Heart left ventricle (tissue), 7 donors: ENCODE measurements around a stretch of chr1.

DNA sequence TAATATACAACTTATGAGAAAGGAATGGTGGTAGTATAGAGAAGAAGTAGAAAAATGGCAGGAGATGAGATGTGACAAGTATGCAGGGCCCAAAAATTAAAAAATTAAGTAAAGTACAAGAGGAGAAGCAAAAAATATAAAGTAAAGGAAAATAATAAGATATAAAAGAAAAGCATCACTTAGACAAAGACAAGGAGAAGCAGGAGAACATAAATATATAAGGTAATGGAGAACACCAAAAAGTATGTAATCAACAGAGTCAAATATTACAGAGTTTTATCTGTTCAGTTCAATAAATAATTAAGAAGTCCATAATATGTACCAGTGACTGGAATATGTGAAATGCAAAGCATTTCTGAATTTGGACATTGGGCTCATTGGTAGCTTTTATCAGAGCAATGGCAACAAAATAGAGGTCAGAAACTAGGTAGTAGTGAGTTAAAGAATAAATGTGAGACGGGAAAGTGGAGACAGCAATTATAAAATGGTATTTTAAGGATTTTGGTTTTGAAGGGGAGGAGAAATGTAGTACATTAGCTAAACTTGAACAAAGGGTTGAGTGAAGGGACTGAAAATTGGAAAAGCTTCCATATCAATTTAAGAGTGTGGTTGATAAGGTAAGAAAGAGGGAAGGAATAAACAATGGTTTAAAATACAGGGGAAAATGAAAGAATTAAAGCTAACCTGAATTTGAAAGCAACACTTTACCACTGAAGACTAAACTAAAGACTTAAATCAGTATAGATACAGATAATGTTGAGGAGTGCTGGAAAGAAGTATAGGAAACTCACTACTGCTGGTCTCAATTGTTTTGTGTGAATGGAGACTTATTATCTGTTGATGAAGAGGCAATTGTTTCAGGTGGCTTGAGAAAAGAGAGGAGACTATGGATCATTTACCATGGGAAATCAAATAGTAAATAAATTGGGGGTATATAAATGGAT, 31.4 kb downstream of the CFH start:
- PRO-cap, 6 experiments, result no peak in any of the 6 experiments
- RAMPAGE, long total RNA, 2 experiments, result no peak in any of the 2 experiments
- RRBS, result no CpG with 5 or more reads among the region's 1 CpG

DNA sequence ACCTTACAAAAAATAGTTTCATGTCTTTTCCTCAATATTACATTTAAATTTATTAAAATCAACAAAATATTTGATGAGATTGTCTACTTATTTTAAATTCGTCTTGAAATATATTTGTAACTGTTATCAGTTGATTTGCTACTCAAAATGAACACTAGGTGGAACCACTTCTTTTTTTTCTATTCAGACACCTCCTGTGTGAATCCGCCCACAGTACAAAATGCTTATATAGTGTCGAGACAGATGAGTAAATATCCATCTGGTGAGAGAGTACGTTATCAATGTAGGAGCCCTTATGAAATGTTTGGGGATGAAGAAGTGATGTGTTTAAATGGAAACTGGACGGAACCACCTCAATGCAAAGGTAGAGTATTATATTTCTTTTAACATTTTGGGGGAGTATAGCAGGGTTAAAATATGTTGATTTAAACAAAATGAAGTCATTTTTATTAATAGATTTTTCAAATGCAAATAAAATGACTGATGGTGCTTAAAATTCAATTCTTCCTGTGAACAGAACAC, 31.3 kb upstream of the CFHR3 start:
- PRO-cap, 6 experiments, result no peak in any of the 6 experiments
- RAMPAGE, long total RNA, 2 experiments, result no peak in any of the 2 experiments
- RRBS, result no CpG with 5 or more reads among the region's 5 CpGs

DNA sequence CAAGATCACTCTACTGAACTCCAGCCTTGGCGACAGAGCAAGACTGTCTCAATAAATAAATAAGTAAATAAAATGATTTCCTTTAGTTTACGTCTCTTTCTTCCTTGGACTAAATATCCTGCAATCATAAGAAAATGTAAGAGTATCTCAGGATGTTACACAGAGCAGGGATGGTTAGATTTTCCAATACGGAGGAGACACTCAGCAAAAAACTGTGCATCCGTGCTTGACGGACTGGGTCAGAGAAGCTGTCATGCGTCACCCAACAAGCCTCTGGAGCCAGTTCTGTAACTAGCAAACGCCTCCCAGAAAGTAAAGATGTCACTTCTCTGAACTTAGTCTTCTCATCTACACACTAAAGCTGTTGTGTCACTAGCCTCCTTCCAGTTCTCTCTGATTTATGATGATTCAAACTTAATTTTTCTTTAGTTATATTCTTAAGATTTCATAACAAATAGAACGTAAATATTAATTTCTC, 3.4 kb downstream of the CFHR4 start:
- PRO-cap, 6 experiments, result no peak in any of the 6 experiments
- RAMPAGE, long total RNA, 2 experiments, result no peak in any of the 2 experiments
- RRBS, result no CpG with 5 or more reads among the region's 8 CpGs

DNA sequence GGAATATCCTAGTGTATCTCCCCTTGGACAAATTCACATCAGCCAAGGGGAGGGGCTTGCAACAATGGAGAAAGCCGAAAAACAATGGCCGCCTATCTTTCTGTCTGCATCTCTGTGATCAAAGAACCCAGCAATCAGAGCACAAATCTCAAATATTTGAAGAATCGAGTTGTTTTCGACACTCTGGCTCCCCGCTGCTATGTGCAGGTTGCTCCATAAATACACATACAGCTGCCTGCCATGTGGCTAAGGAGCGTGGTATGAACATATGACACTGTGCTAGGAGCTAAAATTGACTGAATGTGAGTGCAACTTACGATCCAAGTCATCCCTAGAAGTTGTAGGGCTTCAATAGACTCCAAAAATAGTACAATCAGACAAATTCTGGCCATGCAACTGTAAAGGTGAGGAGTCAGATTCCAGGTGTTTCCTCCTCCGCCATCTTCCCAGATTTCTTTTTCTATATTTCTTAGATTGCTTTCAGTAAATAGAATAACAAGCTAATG, 8.6 kb downstream of the CFHR4 start:
- PRO-cap, 6 experiments, result no peak in any of the 6 experiments
- RAMPAGE, long total RNA, 2 experiments, result no peak in any of the 2 experiments
- RRBS, result no CpG with 5 or more reads among the region's 8 CpGs

DNA sequence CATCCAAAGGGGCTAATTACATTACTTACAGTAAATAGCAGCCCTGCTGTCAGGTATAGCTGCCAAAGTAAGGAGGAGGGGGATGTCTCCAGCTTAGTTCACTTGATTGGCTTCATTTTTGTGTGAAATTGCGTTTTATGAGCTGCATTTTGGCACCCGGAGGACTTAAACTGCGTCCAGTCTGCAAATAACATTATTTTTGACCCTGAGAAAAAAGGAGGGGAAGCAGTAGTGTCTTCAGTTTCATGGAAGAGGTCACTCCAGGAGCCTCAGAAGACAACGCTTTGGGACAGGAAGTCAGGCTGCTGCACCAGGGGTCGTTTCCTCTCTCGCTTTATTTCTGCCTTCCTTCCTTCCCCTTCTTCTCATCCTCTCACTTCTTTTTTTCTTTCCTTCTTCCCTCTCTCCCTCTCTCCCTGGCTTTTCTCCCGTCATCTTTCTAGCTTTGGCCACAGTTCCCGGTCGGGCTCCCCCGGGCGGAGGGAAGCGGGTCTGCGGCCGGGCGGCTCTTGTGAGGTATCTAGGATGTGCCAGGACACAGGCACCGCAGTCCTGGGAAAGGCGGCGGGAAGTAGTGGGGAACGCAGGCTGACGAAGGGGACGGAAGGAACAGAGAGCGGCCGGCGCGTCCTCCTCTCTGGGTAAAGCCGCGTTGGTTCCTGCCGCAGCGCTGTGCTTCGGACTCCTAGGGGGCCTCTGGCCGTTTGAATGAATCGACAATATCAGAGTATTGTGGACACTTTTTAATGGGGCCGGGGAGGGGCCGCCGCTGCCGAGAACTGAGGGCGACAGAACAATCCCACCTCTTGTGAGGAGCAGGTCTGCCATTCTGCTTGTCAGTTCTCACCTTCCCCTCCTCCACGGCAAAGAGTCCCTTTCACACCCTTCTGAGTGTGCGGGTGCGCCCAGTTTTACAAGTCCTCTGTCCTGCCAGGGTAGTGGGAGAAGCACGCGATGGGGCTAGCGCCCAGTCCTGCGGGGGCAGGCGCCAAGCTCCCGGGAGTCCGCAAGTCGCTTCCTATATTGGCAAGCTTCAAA, 1.4 kb upstream of the LHX9 start:
- PRO-cap, 6 experiments, result peak in 2 of 6 experiments; most common plus-strand start position 549 of the sequence (in 2)
- RAMPAGE, long total RNA, 2 experiments, result no peak in any of the 2 experiments
- RRBS, result 5% methylated on average over 6 of the region's 48 CpGs

- PRO-cap, 6 experiments, result no peak in any of the 6 experiments
- RAMPAGE, long total RNA, 2 experiments, result no peak in any of the 2 experiments
- RRBS, result no CpG with 5 or more reads among the region's 1 CpG
Observed at GRCh38 chr1:198076327-198076591, 80.5 kb upstream of the NEK7 start.

DNA sequence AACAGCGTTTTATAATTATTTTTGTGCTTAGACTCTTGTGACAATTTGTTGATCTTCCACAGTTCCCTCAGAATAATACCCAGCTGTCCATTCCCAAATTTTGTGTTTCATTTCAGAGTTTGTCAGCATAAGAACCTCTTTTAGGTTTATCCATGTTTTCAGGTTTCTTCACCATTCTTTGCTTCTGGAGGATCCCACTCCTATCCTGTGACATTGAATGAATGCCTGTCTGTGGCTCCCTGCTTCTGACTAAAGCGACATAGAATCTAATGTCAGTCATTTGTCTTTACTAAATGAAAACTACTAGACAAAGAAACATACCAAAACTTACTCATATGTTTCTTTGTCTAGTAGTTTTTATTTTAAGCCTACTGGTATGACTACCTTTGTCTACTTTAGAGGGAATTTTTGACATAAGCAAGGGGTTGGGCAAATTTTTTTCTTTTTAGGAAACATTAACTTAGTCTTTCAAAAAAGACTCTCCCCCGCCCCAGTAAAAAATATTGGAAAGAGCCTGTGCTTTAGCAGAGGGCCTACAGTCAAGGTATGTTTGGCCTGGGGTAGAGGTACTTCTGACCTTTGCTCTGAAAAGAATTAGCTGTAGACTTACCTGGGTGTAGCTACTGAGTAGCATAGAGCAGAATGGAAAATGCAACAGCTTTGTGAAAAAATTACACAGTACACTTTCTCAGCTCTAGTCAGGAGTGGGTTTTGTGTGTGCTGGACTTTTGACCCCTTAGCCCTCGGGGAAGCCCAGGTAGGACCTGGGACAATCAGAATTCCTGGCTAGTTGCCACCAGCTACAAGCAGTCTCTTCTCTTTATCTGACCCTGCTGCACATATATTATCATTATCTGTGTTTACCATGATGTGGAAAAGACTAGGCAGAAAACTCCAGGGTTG, 5.0 kb downstream of the NEK7 start:
- PRO-cap, 6 experiments, result no peak in any of the 6 experiments
- RAMPAGE, long total RNA, 2 experiments, result no peak in any of the 2 experiments
- RRBS, result no CpG with 5 or more reads among the region's 4 CpGs

GRCh38 chr1:198168251-198168876, 11.6 kb downstream of the NEK7 start:
- PRO-cap, 6 experiments, result no peak in any of the 6 experiments
- RAMPAGE, long total RNA, 2 experiments, result no peak in any of the 2 experiments
- RRBS, result no CpG with 5 or more reads among the region's 3 CpGs

DNA sequence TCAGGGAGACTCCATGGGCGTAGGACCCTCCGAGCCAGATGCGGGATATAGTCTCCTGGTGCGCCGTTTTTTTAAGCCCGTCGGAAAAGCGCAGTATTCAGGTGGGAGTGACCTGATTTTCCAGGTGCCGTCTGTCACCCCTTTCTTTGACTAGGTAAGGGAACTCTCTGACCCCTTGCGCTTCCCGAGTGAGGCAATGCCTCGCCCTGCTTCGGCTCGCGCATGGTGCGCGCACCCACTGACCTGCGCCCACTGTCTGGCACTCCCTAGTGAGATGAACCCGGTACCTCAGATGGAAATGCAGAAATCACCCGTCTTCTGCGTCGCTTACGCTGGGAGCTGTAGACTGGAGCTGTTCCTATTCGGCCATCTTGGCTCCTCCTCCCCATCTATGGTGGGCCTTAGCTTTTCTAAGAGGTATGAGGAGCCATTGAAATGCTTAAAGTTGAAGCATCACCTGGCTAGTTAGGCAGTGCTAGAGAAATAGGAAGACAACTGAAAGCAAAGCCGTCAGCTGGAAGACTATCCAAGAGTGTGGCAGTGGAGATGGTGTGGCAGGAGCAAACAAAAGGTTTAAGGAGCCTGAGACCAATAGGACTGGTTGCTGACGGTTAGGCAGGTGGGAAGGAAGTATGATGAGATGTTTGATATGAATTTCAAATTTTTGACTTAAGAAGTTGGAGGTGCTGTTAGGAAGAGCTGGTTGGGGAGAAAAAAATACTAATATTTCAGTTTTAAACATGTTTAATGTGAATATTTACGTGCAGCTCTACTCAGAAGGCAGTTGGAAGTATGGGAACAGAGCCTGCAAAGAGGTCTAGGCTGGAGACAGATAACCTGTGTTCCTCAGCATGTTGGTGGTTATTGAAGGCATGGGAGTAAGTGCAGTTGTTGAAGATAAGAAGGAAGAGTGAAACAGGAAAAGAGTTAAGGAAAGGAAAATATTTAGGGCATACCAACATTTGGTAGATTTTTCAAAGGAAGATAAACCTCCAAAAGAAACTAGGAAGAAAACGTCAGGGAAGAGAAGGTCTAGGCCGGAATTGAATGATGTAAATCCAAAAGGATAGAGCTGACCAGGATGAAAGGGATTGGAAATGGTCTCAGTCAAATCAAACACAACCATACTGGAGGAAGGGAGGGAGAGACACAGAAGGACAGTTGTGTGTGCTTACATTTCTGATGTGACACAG, 158.7 kb downstream of the NEK7 start:
- PRO-cap, 6 experiments, result peak in 1 of 6 experiments; most common plus-strand start position 533 of the sequence (in 1)
- RAMPAGE, long total RNA, 2 experiments, result no peak in any of the 2 experiments
- RRBS, result no CpG with 5 or more reads among the region's 29 CpGs

DNA sequence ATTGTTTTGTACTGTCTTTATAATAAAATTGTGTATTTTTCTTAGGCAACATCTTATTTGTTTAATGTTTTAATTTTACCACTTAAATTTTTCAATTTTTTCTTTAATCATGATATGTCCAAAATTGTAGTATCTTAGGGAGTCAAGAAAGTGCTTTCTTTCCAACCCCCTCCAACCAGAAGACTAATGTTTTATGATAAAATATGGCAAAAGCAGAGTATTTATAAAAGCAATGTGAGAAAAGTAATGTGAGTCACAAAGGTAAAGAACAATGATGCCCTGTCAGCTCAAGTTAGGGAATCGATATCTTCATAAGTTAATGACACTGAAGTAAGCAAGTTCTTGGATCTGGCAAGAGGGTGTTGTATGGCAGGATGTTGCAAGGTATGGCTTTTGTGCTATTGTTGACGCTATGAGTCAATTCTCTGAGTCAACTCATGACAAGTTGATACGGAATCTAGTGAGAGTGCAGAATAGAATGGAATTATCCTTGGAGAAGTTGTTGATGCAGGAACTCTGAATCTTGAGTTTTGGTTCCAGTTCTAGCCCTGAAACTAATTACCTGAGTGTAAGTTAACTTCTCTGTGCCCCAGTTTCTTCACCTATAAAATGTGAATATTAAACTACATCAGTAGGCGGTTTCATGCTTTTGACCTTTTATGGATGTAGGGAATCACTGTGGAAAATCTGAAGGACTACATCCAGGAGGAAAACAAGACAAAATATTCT, 97.1 kb downstream of the ATP6V1G3 start:
- PRO-cap, 6 experiments, result no peak in any of the 6 experiments
- RAMPAGE, long total RNA, 2 experiments, result no peak in any of the 2 experiments
- RRBS, result no CpG with 5 or more reads among the region's 4 CpGs

- PRO-cap, 6 experiments, result no peak in any of the 6 experiments
- RAMPAGE, long total RNA, 2 experiments, result no peak in any of the 2 experiments
- RRBS, result no CpG with 5 or more reads among the region's 1 CpG
Observed at GRCh38 chr1:198643164-198643583, 4.3 kb downstream of the PTPRC start.

DNA sequence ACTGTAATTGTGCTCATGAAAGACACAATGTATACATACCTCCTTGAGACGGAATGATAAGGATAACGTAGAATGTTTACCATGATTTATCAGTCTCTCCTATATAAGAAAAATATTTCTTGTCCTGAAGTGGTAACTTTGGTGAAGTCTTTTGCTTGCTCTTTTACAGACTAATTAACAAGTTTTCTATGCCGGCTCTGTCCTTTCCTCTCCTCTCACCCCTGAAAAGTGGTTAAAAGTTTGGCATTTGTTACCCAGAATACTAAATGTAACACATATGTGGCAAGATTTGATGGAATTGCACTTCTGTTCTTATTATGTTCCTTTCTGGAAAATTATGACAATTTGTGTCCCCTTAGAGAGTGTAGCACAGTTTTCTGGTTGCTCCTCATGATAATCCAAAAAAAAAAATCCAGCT, 19.6 kb downstream of the PTPRC start:
- PRO-cap, 6 experiments, result no peak in any of the 6 experiments
- RAMPAGE, long total RNA, 2 experiments, result no peak in any of the 2 experiments
- RRBS, result no CpG with 5 or more reads among the region's 3 CpGs

DNA sequence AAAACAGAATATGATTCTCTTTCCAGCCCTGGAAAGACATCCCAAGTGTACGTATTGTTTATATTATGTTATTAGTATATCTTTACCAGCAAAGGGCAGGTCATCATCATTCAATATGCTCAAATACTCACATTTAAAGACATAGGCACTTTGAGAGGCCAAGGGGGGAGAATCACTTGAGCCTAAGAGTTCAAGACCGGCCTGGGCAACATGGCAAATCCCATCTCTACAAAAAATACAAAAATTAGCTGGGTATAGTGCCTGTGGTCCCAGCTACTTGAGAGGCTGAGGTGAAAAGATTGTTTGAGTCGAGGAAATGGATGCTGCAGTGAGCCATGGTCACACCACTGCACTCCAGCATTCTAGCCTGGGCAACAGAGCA, 27.0 kb downstream of the PTPRC start:
- PRO-cap, 6 experiments, result no peak in any of the 6 experiments
- RAMPAGE, long total RNA, 2 experiments, result no peak in any of the 2 experiments
- RRBS, result no CpG with 5 or more reads among the region's 3 CpGs

DNA sequence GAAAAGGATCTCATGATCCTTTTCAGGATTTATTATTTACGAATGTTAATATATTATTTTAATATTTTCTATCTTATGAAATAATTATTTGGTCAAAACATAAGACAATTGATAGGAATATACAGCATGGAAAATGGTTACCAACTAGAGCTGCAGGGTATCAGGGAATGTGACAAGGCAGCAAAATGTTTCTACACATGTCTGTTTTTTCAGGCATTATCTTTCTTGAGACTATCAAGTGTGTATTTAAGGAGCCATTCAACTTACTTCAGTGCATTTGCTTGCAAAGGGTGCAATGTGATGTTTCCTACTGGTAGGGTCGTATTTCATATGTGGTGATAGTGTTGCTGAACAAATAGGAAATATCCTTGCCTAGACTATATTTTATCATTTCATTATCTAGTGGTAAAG, 42.3 kb downstream of the PTPRC start:
- PRO-cap, 6 experiments, result no peak in any of the 6 experiments
- RAMPAGE, long total RNA, 2 experiments, result no peak in any of the 2 experiments
- RRBS, result no CpG with 5 or more reads among the region's 2 CpGs

GRCh38 chr1:198682315-198682663, 43.4 kb downstream of the PTPRC start:
- PRO-cap, 6 experiments, result no peak in any of the 6 experiments
- RAMPAGE, long total RNA, 2 experiments, result no peak in any of the 2 experiments
- RRBS, result no CpG with 5 or more reads among the region's 1 CpG

GRCh38 chr1:198700464-198701307, 61.8 kb downstream of the PTPRC start:
- PRO-cap, 6 experiments, result no peak in any of the 6 experiments
- RAMPAGE, long total RNA, 2 experiments, result no peak in any of the 2 experiments
- RRBS, result no CpG with 5 or more reads among the region's 5 CpGs

DNA sequence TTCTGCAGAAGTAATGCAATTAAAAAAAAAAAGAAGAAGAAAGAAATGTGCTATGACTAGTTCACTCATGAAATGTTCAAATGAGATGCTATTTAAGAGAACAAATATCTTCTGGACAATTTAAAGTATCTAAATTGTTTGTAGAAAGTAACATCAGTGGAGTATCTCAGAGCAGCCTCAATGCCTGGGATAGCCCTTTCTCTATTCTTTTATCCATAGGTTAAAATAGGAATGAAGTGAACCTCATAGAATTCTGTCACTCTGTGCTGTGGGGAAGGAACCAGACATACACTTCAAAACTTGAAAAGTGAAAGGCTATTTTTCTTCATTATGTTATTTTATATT, 74.7 kb downstream of the PTPRC start:
- PRO-cap, 6 experiments, result no peak in any of the 6 experiments
- RAMPAGE, long total RNA, 2 experiments, result no peak in any of the 2 experiments

- PRO-cap, 6 experiments, result no peak in any of the 6 experiments
- RAMPAGE, long total RNA, 2 experiments, result no peak in any of the 2 experiments
- RRBS, result no CpG with 5 or more reads among the region's 5 CpGs
Observed at GRCh38 chr1:200184048-200184598, 156.6 kb downstream of the NR5A2 start.

DNA sequence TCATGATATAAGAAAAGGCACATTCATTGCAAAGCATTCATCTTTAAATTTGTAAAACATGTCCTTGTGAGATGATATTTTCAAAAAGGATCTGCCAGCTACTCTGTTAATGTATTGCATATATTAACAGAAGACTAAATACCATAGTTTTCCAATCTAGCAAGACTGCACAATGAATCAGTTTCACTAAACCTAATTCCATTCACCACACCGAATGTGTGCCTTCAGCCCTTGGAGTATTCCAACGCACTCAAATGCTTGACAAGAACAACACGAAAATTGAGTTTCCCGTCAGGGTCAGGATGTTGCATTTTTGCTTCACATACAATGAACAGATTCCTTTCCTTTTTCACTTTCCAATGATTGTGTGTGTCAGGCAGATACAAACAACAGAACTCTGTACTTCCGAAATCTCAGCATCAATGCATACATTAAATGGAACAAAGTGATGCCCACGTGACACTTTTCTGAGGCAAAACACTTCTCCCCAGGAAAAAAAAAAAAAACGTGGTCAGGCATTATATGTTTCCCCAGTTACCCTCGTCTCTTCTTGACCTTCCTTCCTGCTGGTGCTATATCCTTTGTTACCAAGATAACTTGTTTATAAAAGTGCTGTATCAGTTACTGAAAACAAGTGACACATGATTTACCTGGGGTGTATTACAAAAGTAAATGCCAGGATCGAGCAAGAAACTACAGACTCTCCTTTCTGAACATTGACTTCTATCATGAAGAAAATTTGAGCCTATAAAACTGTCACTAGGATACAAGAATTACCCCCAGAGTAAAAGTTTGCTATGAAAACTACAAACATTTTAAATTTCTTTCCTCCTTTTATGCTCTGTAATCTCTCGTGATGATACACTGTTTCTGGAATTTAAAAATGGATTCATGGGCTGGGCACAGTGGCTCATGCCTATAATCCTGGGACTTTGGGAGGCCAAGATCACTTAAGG, 181.7 kb downstream of the ZNF281 start:
- PRO-cap, 6 experiments, result peak in 1 of 6 experiments; most common plus-strand start position 668 of the sequence (in 1)
- RAMPAGE, long total RNA, 2 experiments, result no peak in any of the 2 experiments
- RRBS, result no CpG with 5 or more reads among the region's 10 CpGs

DNA sequence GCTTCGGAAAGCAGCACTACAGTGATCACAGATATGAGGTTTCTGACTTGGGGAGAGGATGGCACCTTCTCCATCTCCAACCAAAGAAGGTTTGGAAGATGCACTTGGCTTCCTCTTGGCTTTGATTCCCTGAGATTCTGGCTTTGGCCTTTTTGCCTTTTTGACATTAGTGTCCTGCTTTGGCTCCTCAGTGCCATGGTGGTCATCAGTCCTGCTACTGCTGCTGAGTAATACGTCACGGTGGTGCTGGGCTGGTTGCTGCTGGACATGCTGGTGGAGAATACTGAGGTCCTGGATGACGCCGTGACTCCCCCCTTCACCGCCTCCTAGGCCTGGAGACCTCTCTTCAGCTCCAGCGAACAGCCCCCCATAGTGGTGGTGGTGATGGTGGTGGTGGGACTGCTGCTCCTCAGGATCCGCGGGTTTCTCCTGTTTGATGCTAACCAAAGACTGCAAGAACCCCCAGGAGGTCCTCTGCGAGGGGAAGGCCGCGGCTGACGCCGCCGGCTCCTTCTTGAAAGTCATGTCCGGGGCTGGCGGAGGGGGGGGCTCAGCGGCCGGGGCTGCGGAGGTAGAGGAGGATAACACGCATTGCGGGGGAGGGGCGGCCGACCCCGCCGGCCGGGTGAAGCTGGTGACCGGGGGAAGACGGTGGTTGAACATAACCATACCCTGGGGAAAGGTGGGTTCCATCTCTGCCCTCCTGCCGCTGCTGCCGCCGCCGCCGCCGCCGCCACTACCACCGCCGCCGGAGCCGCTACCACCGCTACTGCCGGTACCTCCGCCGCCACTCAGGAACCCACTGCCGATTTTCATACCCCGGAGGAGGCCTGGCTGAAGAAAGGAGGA, 722 bp downstream of the ZNF281 start:
- PRO-cap, 6 experiments, result peak in 1 of 6 experiments; most common plus-strand start position 736 of the sequence (in 1)
- RAMPAGE, long total RNA, 2 experiments, result no peak in any of the 2 experiments
- RRBS, result 2% methylated on average over 7 of the region's 46 CpGs